Measurements from ENCODE around the genes UPP2, PKP4 and PLA2R1.

GRCh38 chr2:157853602-157854170 is 22.4 kb downstream of the ACVR1 start:
- PRO-cap, result no peak

GRCh38 chr2:157876499-157877185 is 512 bp upstream of the ACVR1 start:
- PRO-cap, result no peak

DNA sequence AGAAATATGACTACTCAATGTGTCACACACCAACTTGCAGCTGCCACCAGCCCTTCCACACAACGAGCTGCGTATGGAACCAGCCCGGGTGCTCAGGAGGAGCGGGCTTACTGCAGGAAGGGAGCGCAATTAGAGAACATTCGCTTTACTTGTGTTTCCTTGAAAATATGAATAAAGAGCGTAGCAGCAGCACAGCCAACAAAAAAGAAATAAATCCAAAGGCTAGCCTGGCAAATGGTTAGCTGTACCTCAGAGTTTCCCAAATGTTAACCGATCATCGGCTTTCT is 19.0 kb upstream of the ACVR1 start:
- PRO-cap, result no peak

- PRO-cap, result no peak
Observed at GRCh38 chr2:158101541-158102040, at the start of gene UPP2. UPP2 (plus strand) TSS chr2:158101876.

DNA sequence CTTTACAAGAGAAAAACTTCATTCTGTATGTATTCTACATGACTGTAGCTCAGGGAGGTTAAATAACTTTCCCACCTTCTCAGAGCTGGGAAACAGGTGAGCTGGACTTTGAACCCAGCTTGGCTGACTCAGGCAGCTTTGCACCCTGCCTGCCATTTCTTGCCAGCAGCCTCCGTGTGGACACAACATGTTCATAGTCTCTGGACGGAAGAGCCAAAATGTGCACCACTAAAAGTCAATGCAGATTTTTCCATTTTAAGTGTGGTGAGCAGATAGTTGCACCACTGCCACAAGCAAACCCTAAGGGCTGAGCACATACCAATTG is 26.8 kb downstream of the UPP2 start:
- PRO-cap, result unidirectional peak, plus-strand start at position 165 of the sequence

DNA sequence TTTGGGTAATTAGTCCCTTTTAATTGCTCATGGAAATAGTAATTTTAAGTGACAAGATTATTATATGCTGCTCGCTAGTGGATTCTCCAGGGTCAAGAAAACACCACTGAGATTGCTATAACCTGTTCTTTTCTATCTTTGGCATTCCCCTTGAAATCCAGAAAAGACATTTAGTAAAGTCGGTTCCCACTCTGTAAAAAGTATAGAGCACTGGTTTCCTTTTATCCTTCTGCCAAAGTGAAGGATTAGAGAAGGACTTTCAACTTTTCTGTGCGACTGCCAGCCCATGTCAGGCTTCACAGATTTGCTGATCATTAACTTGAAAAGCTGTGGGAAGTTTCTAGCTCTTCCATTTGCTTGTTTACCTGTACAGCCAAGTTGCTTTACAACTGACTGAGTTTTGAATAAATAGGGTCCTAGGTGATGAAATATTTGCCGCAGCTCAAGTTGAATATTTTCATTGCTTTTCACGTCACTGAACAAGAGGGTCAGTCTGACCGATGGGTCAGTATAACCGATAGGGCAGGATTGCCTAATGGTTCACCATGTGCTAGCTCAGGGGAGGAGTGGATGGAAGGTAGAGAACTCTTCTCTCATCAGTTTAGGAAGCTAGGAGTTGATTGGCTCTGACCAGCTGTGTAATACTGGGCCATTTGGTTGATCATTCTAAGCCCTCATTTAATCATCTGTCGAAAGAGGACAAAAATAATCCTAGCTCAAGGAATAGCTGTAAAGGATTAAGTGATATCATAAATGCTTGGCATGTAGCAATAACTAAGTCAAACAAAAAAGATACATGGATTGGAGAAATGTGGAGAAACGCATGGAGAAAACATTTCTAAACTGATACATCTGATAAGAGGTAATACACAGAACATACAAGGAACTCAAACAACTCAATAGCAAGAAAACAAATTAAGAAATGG is 30.4 kb downstream of the UPP2 start:
- PRO-cap, result unidirectional peak, minus-strand start at position 231 of the sequence

- PRO-cap, result no peak
Observed at GRCh38 chr2:158191504-158192128, 89.9 kb downstream of the UPP2 start.

DNA sequence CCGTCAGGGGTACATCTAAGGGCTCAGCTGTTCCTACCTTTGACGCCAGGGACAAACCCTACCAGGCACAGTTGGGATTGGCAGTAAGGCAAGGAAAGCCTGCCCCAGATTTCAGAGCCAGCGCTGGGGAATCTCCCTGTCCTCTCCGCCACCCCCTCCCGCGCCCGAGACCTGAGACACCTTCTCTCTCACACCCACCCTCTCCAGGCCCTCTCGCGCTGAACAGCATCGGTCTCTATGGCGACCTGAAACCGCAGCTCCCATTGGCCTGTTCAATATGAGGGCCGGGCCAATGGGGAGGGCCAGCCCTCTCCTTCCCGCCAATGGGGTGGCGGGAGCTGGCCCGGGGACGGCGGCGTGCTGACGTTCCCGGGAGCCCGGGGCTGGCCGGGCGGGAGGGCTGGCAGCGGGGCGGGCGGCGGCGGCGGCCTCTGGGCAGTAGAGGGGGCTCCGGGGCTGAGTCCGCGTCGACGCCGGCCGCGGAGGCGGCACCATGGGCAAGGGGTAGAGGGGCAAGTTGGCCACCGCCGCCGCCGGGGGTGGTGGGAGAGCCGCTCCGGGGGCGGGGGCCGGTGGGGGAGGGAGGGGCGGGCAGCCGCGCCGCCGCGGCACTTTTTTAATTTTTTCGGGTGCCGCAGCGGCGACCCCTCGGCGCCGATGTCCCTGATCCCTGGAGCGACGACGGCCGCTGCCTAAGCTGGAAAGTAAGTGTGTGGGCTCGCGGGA is at the start of gene PKP4:
Gene PKP4, plus strand, starts transcription at position 438 of the 726 bp plus-strand sequence.
- PRO-cap, result bidirectional peak, plus-strand start at position 386 of the sequence, minus-strand start at position 196 of the sequence

GRCh38 chr2:158953807-158954221 is 14.6 kb upstream of the TANC1 start:
- PRO-cap, result no peak

- PRO-cap, result unidirectional peak, minus-strand start at chr2:158969882; unidirectional peak, minus-strand start at chr2:158969976; unidirectional peak, minus-strand start at chr2:158970025; unidirectional peak, minus-strand start at chr2:158970105
Observed at GRCh38 chr2:158969500-158970727, 1.5 kb downstream of the TANC1 start.

- PRO-cap, result no peak
Observed at GRCh38 chr2:159125054-159125539, 156.7 kb downstream of the TANC1 start.

- PRO-cap, result no peak
Observed at GRCh38 chr2:159262939-159263485, 23.5 kb downstream of the WDSUB1 start.

GRCh38 chr2:159383430-159383720 is 96.9 kb upstream of the WDSUB1 start:
- PRO-cap, result no peak

- PRO-cap, result no peak
Observed at GRCh38 chr2:159432639-159433361, 146.3 kb upstream of the WDSUB1 start.

- PRO-cap, result no peak
Observed at GRCh38 chr2:159772950-159773450, 25.0 kb downstream of the CD302 start.

GRCh38 chr2:159774560-159775380 is 23.2 kb downstream of the CD302 start:
- PRO-cap, result no peak

DNA sequence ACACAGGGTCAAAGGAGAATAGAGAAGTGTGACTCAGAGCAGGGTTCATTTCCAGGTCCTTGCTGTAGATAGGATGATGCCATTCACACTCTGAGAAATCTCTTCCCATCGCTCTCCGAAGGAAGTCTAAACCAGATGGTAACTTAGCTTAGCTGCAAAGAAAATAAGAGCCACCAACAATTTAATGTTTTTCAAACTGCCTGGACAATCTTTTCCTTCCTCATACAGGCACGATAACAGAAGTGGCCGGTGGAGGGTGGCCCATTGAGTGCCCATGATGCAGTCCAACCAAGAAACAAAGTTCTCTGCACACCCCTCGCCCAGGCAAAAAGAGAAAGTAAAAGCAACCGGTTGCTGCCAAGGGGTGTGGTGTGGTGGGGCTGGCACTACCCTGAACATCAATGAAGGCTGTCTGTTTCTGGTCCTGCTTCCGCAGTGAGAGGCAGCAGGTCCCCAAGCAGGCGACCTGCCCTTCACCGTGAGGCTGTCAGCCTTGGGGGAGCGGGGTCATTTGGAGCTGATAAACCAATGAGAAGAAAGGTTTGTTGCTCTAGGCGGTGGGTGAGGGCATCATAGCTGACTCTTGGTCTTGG is 1.0 kb downstream of the LY75 start:
- PRO-cap, result bidirectional peak, plus-strand start at position 415 of the sequence, minus-strand start at position 326 of the sequence

GRCh38 chr2:160062332-160063106 is at the start of gene PLA2R1:
PLA2R1 (minus strand) TSS chr2:160062615.
- PRO-cap, result bidirectional peak, plus-strand start at chr2:160062743, minus-strand start at chr2:160062503

DNA sequence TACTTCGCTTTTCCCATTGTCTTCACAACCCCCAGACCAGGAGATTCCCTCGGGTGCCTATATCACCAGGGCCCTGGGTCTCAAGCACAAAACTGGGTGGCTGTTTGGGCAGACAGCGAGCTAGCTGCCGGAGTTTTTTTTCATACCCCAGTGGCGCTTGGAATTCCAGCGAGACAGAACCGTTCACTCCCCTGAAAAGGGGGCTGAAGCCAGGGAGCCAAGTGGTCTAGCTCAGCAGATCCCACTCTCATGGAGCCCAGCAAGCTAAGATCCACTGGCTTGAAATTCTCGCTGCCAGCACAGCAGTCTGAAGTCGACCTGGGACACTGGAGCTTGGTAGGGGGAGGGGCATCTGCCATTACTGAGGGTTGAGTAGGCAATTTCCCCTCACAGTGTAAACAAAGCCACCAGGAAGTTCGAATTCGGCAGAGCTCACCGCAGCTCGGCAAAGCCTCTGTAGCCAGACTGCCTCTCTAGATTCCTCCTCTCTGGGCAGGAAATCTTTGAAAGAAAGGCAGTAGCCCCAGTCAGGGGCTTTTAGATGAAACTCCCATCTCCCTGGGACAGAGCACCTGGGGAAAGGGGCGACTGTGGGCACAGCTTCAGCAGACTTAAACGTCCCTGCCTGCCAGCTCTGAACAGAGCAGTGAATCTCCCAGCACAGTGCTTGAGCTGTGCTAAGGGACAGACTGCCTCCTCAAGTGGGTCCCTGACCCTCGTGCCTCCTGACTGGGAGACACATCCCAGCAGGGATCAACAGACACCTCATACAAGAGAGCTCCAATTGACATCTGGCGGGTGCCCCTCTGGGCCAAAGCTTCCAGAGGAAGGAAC is 18.9 kb downstream of the ITGB6 start:
- PRO-cap, result unidirectional peak, plus-strand start at position 410 of the sequence

DNA sequence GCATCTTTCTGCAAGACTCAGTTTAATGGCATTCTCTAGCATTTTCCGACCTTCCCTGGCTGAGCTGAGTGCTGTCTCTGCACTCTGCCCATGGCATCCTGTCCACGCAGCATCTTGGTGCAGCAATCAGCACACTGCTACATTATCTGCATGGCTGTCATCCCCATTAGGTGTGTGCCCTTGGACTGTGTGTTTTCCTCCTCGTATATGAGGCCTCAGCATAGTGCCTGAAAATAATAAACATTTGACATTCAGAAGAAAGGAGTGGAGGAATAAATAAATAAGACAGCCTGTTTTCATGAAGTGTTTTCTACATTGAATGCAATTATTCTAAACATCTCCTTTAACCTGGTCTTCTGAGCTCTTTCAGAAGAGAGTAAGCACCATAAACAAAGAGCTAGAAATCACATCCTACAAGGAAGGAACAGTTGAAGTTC is 131.3 kb upstream of the ITGB6 start:
- PRO-cap, result no peak